H4 (cell line): ENCODE measurements around the genes PLA1A, LRRC58 and STXBP5L.

GRCh38 chr3:118987262-118987922 is 47.3 kb downstream of the IGSF11 start:
- RAMPAGE, long total RNA = no peak

GRCh38 chr3:119279822-119280312 is 14.3 kb upstream of the ARHGAP31 start:
- RAMPAGE, long total RNA = no peak

GRCh38 chr3:119322901-119323750 is 28.9 kb downstream of the ARHGAP31 start:
- RAMPAGE, long total RNA = no peak

- RAMPAGE, long total RNA = no peak
These were observed 49.2 kb downstream of the TMEM39A start for GRCh38 chr3:119414195-119414682.

DNA sequence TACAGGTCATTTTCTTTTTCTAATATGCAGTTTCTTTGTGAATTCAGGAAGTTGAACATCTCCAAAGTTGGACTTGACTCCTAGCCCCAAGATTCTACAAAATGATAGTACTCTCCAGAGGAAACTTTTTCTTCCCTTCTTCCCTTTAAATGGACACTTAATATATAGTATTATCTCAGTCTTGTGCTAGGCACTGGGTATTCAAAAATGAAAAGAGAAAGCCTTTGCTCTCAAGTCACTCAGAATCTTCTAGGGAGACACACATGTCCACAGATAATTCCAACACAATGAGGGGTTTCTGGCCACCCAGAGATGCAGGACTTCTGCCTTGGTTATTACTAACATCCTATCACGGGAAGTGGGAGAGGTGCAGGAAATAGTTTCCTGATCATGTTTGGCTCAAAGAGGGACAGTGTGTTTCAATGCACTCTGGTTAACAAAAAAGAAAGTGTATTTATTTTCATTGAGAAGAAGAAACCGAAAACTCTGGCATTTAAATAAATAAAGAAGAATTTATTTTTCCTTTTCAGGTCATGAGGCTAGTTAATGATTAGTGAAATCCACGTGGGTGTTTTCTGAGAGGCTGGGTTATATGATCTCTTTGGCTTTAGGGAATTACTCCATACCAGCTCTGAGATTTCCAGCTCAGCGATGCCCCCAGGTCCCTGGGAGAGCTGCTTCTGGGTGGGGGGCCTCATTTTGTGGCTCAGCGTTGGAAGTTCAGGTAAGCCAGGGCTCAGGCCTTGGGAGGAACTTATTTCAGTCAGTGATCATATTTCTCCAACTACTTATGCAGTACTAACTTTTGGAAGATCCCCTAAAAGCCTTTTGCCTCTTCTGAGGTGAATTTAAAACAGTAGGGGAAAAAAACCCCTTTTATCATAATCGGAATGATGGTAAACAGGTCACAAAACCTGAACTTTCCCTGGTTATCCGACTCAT is at the start of gene PLA1A:
Gene PLA1A, plus strand, starts transcription at position 623 of the 942 bp plus-strand sequence.
- RAMPAGE, long total RNA = no peak

DNA sequence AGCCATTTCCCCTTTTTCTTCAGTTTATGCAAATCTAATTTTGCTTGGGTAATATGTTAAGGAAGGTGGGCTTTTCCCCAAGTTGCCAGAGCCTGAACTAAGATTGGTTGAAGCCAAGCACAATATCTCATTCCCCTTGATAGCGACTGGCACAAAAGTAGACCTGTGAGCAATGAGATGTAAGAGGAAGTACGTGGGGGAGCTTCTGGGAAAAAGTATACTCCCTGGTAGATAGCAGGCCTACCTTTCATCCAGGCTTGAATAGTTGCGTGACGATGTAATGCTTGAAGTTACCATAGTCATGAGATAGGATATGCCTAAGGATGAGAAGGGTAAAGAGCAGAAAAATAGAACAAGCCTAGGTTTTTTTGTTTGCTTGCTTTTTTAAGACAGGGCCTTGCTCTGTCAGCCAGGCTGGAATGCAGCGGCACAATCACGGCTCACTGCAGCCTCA is 4.6 kb upstream of the POPDC2 start:
- RAMPAGE, long total RNA = no peak

DNA sequence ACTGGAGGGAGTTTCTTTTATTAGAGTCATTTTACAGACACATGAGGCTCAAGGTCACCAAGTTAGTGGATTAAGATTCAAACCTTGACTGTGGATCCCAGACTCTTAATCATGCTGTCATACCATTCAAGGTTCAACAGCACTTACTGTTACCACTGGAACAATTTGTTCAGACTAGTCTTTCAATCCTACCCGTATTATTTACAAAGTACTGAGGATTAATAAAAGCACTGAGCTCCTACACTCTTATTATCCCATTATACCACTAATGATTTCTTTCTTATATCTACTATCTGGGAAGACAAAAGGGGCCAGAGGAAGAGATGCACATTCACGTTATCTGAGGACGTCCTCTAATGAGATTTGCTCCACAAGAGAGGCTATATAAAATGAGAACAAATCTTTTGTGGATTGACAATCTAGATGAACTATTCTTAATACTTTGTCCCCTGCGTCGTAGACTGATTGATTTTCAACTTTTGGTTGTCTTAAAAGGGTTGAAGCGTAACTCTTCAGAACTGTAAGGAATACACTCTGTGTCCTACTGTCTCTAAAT is 1.0 kb downstream of the COX17 start:
- RAMPAGE, long total RNA = no peak

GRCh38 chr3:120159867-120160655 is 65.8 kb upstream of the GSK3B start:
- RAMPAGE, long total RNA = no peak

- RAMPAGE, long total RNA = no peak
These were observed 82.8 kb upstream of the GSK3B start for GRCh38 chr3:120176935-120177619.

- RAMPAGE, long total RNA = no peak
These were observed at the start of gene LRRC58 for GRCh38 chr3:120348995-120350206. Gene LRRC58, minus strand, starts transcription at chr3:120349354.

DNA sequence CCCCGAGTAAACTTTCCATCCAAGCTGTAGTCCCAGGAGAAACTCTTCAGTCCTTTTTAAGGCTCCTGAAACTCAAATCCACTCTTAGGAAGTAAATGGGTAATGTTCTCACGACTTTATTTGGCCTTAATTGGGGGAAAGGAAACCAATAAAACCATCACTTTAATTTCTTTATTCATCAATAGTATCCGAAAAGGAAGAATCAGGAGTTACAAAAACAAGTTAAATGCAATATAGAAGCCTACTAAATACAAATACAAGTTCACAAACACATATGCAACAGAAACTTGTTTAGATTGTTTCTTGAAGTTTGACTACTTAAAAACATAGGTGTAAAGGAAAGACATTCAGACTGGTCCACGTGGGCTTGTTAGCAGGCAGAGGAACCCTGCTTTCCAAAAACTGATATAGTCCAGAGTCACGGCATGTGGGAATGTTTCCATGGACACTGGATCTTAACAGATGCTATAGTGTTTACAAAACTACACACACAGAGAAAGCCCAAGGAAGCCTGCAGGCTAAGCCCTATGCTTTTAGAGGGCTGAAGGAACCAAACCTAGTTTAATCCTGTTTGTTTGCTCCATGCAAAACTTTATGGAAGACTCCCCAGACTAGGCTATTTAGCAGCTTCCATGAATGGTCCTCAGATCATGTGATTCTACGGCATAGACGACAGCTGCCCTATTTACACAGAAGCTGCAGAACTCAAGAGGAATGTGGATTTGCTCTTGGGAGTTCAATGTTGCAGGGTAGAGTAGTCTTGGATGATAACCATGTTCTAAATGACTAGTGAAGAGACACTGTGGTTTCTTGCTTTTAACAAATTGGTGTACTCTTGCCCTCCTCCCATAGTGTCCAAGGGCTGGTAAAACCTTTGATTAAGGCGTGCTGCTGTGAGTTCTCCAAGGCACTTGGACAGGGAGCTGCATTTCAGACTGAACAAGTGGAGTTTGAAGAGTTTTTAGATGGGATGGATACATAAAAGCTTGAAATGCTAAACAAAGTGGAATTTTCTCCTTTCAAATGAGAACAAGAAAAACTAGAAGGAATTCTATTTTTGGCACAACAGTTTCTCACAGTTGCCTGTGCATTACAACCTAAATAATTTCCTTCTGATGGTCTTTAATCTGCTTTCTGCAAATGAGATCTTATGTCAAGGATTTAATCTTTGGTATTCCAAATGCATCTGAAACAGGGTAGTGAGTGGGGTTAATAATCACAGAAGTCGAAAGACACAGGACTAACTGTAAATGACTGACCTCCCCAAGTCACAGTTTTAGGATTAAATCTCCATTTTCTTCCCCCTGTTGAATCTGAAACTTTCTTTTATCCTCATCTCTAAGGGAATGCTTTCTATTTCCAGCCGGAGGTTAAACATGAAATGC is 45.5 kb upstream of the LRRC58 start:
- RAMPAGE, long total RNA = no peak

DNA sequence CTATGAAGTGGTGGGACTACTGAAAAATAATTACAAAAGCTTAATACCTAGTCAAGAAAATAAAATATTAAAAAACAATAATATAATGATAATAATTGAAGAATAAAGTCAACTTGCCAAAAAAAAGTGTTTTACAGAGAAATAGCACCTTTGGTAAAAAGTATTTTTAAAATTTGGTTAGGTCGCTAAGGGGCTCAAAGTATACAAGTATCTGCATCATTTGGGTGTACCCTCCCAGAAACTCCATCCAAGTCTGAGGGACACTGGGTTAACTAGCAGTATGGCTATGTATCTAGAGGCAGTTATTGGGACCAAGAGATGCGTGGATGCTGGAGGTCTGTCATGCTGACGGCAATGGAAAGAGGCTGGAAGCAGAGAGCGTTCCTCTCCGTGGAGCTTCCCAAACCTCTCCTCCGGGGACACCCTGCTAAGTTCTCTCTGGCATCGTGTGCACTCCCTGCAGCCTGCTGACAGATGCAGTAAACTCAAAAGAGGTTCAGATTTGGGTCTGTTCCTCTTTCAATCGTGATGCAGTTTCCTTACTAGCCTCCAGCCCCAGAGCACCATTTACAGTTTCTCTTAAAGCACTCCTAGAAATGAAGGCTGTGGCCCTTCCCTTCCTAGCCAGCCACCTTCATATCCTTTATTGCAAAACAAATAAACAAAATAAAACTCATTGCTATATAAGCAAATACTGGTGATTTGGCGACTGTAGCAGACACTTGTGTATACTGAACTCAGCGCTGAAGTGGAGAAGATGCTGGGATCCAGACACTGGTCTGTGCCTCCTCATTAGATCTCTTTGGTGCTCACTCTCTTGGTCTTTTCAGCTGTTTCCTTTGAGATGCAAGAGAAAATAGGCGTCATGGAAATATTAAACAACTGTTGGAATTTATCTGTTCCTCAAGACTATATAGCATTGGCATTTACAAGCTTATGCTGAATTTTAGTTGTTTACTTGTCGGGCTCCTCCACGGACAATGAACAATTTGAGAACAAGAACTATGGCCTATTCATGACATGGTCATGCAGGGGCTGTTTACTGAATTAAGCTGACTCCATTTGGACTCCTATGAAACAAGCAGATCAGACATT is 47.4 kb upstream of the LRRC58 start:
- RAMPAGE, long total RNA = no peak

DNA sequence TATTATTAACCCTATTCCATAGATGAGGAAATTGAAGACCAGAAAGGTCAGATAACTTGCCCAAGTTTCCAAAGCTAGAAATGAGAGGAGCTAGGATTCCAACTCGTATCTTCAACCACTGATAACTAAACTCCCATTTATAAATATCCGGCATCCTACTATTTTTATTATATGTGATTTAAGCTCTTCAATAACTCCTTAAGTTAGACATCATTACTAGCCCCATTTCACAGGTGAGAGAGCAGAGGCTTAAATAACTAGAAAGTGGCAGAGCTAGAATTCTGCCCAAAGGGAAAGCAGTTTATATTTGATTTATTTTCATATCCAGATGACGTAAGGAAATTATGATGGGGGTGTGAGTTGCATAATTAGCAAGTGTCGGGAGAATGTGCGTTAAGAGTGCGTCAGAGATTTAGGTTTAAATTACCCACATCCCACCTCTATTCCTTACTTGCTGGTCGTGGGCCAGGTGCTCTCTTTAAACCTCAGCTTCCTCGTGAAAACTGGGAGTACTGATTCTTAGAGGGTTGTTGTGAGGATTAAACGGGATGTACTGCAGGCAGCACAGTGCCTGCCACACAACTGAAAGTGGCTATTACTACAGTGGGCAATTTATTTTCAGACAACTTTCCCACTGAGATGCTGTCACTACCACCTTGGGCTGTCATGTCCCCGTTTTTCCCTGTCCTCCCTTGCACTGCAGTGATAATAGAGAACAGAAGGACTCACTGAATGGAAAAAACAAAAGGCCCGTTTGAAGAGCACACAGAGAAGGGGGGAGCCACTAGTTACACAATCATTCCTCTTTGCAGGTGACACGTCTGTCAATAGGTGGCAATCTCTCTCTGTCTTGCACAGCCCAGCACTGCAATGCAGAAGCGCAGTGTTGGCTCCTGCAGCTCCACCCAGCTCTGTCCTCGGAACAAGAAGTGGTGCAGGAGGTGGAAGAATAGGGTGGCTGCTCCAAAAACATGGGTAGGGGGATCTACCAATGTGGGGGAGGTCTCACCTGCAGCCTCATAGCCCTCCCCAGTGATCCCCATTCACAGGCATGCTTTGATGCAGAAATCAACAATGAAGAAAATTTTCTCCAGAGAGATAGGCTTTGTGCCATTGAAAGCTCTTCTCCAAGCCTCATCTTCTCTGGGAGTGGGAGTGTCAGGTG is 32.2 kb downstream of the FSTL1 start:
- RAMPAGE, long total RNA = no peak

DNA sequence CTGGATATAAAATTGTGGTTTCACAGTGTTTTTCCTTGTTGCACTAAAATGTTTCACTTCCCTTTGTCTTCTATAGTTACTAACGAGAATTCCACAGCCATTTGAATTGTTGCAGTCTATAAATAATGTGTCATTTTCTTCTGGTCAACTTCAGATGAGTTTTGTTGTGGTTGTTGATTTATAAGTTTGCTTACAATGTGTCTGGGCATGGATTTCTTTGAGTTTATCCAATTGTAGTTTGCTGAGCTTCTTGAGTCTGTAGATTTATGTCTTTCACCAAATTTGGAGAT is 63.3 kb upstream of the NDUFB4 start:
- RAMPAGE, long total RNA = no peak

GRCh38 chr3:120680258-120680974 is 1.6 kb downstream of the HGD start:
- RAMPAGE, long total RNA = no peak

- RAMPAGE, long total RNA = no peak
These were observed 6.1 kb upstream of the HGD start for GRCh38 chr3:120688079-120688548.

GRCh38 chr3:120693639-120694165 is 11.7 kb upstream of the HGD start:
- RAMPAGE, long total RNA = no peak

- RAMPAGE, long total RNA = no peak
These were observed at the start of gene STXBP5L for GRCh38 chr3:120908162-120909168. Gene STXBP5L, plus strand, starts transcription at chr3:120908205.

GRCh38 chr3:121995016-121995953 is 26.8 kb downstream of the ILDR1 start:
- RAMPAGE, long total RNA = no peak

- RAMPAGE, long total RNA = no peak
These were observed 19.3 kb upstream of the KPNA1 start for GRCh38 chr3:122533808-122534747.